Measurements from ENCODE around the genes C7orf57 and CDC14C.

GRCh38 chr7:47327223-47327845 lies 254.6 kb downstream of the TNS3 start:
- PRO-cap = no peak

DNA sequence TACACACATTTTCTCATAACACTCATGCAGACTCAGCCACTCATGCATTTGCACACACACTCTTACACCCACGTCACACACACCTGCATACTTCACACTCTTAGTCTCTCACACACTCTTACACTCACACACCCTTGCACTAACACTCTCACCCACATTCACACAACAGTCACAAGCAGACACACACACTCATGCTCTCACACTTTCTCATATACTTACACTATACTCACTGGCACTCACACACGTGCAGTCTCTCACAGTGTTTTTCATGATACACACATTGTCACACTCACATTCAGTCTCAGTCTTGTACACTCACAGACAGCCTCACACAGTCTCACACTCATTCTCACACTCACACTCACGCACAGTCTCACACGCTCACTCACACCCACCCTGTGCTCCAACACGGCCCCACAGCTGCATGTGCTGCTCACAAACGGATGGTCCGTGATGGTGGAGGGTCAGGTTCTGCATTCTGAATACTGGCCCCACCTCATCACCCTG lies 229.8 kb downstream of the TNS3 start:
- PRO-cap = no peak

DNA sequence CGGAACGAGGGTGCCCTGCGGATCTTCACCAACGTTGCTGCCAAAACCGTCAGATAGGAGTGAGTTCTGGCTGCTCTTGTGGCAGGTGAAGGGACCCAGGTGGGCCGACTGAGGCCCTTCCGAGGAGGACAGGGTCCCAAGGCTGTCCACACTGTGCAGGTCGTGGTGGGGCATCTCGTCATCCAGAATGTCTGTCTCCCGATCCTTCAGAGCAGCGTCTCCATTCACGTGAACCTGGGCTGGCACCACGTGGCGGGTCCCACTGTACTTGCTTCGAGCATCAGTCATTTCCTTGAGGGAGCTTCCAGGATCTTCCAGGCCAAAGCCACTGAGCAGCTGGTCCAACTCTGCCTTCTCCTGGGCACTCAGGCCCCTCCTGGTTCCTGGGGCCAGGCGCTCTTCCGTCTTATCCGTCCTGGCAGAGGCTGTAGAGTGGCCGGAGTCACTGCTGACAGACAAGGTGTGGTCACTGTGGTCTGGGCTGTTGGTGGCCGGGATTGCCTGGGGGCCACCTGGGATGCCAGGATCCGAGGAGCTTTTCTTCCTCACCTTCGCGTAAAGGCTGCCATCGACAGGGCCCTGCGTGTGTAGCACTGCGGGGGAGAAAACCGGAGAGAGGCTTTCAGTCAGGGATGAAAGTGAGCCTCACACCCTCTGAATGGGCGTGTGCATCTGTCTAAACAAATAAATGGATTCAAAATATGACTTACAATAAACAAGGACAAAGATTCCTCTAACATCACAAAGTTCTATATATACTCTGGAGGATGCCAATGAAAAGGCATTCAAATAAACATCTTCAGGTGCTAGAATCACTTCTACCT lies 212.7 kb downstream of the TNS3 start:
- PRO-cap = no peak

- PRO-cap = no peak
Observed at GRCh38 chr7:47574709-47575132, 7.2 kb downstream of the TNS3 start.

GRCh38 chr7:47601185-47601970 lies 19.5 kb upstream of the TNS3 start:
- PRO-cap = no peak

GRCh38 chr7:47610586-47610969 lies 28.7 kb upstream of the TNS3 start:
- PRO-cap = no peak

DNA sequence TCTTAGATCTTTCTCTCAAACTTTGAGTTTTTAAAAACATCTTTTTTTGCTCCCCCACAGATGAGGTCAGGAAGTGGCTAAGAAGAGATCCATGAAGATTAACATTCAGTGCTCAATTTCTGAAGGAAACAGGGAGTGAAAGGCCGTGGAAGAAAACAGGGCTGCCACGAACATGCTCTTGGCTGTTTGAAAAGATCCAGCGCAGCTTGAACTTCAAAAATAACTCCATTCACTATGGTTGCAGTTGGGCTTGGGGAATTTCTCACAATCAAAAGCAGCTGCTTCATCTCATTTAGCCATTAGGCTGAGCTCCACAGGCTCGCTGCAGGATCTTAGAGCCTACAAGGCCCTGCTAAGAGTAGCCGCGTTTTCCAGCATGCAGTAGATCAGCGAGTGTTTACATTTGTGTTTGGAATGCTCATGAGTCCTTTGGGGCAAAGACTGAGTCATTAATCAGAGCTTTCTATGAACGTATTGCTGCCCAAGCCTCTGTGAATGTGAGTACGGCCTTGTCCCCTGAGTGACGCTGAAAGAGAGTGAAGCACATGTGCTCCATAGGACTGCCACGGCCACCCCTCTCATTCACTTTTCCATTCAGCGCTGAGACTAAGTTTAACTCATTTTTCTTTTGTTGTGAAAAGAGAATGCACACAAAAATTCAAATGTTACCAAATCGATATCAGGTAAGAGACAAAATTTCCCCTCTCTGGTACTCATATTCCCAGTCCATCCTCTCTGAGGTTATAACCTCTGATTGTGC lies 41.3 kb upstream of the TNS3 start:
- PRO-cap = no peak

GRCh38 chr7:47672163-47672891 lies 90.4 kb upstream of the TNS3 start:
- PRO-cap = no peak

DNA sequence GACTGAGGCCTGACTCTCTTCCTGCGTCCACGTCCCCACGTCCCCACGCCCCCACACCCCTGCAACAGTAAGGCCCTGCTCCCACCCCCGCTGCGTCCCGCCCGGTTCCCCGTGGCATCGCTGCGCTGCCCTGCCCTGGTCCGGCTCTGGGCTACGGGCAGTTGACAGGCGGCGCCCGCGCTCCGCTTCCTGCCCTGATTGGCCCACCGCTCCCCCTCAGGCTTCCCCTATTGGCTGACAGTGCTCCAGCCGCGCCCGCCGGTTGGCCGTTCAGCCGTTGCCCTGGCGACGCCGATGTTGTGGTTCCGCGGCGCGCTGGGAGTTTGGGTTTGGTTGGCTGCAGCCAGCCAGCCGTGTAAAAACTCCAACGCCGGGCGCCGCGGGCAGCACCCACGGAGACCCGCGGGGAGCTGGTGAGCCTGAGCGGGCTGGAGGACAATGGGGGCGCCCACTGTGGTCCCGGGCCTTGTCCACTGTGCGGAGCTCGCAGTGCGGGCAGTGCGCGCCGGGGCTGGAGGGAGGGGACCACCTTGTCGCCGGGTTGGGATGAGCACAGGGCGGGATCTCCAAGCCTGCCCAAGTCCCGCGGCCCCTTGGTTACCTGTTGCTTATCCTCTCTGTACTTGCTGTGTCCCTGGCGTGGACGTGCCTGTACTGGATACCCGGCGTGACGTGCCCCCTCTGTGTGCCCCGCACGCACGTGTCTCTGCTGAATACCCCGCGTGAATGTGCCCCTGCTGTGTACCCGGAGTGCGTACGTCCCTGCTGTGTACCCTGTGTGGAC lies at the start of gene C7orf57:
TSS of gene C7orf57 (plus strand) at position 326 of the 784 bp plus-strand sequence.
- PRO-cap = bidirectional peak, plus-strand start at position 358 of the sequence, minus-strand start at position 148 of the sequence; unidirectional peak, minus-strand start at position 656 of the sequence

GRCh38 chr7:48106740-48107321 lies 17.8 kb downstream of the UPP1 start:
- PRO-cap = no peak

- PRO-cap = no peak
Observed at GRCh38 chr7:48200898-48201713, 29.8 kb downstream of the ABCA13 start.

- PRO-cap = no peak
Observed at GRCh38 chr7:48924462-48924713, at the start of gene CDC14C. CDC14C (plus strand) TSS chr7:48924547.

- PRO-cap = no peak
Observed at GRCh38 chr7:50096344-50096543, 561 bp downstream of the SPATA48 start.

GRCh38 chr7:50262775-50263437 lies 41.6 kb upstream of the IKZF1 start:
- PRO-cap = no peak

- PRO-cap = no peak
Observed at GRCh38 chr7:50266756-50267434, 37.6 kb upstream of the IKZF1 start.

DNA sequence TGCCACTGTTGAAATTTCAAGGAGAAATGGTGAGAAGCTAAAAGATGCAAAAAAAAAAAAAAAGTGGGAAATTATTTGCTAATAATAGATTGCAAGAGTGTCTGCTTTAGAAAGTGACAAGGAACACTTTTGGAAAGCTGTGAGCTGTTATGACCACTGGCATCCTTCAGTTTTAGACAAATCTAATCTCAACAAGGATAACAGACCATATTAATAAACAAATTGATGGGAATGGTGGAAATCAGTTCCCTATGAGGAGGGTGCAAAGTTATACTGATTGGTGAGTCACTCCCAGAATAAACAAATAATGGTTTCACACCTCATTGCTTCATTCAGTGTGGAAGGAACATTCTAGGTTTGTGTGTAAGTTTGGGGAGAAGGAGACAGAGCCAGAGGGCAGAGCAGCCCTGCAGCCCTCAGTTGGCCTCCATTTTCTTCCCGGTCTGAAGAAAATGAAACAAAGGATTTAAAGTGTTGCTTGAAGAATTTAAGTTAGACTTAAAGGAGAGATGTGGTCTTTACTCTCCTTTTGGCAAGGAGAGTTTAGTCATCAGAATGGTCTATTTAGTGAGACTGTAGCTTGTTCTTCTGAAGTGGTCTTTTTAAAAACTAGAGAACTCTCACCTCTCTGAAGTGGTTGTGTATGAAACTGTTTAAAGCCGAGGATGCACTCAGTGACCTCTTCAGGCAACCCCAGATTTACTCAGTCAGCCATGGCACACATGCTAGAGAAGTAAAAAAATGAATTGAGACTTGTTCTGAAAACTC lies 27.1 kb downstream of the IKZF1 start:
- PRO-cap = no peak

DNA sequence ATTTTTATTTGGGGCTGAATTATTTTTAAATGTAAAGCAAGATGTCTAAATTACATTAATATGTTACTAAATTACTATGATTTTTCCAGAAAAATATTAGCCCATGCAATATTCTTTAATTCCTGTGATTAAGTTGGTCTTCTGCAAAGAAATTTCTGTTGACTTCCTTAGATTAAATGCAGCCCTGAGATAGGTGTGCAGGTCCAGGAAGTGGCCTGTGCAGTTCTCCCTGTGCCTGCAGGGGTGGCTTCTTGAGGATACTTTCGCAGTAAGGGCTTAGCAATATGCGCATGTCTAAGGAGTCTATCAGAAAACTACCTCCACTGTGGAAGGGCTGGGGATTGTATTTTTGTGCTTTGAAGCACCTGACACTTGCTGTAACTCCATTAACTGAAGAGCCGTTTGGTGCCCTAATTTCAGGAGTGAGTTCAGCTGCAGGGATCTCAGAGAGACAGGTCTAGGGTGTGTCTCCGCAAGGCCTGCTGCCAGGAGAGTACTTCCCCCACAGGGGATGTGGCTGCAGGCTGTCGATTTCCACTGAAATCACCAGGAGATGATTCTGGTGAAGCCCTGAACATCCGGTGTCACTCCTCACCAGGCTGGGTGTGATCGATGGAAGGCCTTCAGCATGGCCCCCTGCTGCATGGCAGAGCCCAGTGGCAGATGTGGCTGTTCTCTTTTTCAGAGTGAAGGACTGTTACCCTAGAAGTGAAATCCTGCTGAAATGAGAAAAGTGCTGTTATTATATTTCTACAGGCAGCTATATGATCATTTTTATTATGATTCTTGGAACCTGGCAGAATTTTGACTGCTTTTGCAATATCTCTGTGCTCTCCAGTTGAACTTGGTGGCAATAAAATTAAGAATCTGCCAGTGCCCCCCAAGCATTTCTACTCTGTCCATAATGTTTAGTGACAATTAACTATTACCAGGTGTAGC lies 35.6 kb downstream of the IKZF1 start:
- PRO-cap = no peak

- PRO-cap = no peak
Observed at GRCh38 chr7:50366908-50367609, 62.5 kb downstream of the IKZF1 start.

DNA sequence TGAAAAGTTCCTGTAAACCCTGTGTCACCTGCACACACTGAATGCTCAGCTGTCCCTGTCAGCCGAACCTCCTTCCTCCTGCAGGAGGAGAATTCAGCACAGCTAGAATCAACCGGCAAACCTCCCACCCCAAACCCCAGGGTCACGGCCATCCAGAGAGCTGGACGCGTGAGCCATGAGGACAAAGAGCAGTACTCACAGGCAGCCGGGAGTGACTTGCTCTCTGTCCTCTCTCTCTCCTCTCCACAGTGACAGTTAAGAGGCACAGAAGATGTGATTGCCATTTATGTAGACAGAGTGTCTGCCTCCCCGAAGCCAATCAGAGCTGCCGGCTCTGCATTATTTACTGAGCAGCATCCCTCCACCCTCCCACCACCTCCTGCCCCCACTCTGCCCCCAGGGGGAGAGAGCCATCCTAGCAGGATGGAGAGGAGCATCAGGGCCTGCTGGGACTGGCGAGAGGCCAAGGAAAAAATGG lies 4.4 kb downstream of the DDC start:
- PRO-cap = no peak

DNA sequence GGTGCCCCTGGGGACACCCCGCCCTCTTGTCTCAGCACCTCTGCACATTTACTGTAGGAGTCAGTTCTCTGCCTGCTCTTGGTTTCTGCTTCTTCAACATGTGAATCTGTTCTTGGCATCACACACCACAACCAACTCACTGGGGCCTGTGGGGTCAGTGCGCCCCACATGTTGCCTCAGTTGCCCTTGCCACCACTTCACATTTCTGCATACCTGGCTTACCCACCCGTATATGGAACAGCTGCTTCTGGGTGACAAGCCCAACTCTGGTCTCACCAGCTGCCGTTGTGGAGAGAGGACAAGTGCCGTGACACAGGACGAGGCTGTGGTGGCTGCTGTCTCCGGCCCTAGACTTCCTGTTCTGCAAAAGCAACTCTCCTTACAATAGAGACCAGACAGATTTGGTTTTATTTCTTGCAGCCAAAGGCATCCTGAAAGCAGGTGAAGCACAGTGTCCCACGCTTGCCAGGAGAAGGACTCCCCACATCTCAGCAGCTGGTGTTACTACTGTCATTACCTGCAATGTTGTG lies 96.4 kb upstream of the DDC start:
- PRO-cap = no peak

Data from endothelial cell (in vitro differentiated cells).